Mammary microvascular endothelial cell (primary cell): ENCODE results near the genes SYT11, RXFP4 and SEMA4A.

- RAMPAGE, long total RNA, result no peak
Measured at GRCh38 chr1:155826788-155827728, 30.0 kb downstream of the GON4L start.

DNA sequence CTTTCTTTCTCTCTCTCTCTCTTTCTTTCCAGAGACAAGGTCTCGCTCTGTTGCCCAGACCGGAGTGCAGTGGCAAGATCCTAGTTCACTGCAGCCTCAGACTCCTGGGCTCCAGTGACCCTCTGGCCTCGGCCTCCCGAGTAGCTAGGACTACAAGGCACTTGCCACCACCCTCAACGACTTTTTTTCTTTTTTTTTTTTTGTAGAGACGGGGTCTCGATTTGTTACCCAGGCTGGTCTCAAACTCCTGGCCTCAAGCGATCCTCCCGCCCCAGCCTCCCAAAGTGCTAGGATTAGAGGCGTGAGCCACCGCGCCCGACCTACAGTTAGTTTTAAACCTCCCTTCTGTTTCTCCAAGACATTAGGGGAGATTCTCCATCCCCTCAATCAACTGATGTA lies 800 bp downstream of the GON4L start:
- RAMPAGE, long total RNA, result no peak

DNA sequence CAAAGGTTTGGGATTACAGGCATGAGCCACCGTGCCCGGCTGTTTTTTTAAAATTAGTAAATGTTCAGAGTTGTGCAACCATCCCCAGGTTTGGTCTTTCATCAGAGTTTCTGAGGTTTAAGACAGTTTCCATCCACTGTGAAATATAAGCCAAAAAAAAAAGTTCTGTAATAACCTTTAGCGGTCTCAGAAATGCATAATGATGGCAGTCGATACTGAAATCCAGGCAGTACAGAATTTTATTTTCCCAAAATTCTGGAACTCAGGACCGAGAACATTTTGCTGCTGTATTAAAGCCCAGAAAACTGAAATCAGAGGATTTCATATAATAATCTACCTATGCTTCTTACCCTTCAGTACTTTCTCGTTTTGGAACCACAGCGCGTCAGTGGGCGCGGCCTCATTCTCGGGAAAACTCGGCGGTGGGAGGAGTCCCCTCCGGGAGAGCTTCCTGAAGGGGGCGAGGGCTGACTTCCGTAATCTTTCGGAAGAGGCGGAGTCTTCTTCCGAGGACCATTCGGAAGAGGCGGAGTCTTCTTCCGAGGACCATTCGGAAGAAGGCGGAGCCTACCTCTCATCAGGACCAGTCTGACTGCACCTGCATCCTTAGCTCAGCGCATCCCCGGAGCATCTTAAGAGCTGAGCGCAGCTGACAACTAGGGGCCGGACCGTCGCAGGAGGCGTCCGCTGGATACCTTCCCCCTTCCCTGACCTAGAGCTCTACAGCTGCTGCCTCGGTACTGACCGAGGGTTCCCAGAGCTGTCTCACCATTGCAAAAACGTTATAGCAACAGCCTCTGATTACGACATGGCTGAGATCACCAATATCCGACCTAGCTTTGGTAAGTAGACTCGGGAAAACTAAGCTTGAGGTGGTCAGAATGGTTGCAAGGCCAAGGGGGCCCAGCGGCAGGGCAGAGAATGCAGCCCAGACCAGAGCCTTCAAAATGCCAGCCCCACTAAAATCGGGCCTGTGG lies at the start of gene SYT11:
Gene SYT11 (plus strand): TSS at position 614 of the 977 bp plus-strand sequence.
- RAMPAGE, long total RNA, result start-site peak on the plus strand centred at position 595 of the sequence, 49 bp wide, 812 and 329 reads in 2 replicates

DNA sequence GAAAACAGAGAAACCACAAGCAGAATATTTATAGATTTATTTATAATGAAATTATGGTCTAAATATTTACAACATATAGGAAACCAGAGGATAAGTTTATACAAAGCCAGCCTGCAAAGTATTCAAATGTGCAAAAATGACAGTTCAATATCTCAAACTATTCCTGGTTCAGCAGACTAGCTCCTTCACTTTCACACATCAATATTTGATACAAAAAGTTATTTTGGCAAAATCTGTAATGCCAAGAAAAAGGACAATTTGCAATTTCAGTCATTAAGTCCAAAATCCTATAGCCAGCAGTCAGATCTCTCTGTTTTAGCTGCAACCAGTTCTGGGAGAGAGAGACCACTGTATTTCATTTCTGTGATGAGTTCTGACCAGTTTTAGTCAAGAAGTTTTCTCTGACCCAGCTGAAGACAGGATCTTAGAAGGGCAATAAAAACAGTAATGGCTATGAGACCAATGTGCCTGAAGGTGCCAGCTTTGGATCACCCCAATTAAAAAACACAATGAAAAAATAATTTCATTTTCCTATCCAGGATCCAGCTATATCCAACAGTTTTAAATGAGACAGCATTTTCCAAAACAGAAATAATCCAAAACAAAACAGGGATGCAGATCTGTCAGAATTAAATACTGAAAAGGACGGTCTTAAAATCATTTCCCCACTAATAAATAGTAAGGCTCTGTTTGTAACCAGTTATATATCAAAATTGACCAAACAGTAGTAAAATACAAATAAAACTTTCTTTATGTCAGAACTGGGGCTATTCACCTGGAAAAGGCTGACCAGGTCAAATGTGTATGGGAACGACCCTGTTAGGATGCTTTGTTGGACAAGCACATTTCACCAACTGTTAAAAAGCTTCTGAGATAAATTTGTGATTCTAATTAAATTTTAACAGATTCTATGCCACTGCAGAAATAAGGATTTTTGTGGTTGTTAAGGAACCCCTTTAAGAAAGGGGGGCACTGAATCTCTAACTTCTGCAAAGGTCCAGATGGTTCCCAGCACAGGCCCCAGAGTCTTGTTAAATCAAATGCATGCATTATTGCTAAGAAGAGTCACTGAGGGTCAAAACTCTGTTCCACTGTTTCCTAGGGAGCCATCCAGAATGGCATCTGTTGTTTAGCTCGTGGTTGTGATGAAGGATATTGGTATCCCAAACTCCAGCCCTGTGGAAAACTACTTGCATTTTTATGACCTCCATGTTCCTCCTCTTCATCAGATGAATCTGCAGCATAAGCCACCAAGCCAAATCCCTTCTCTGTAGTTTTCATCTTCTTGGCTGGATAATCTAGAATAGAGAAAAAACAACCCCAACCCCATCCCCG lies 2.3 kb upstream of the RIT1 start:
- RAMPAGE, long total RNA, result no peak

GRCh38 chr1:155941076-155941933 lies at the start of gene RXFP4:
RXFP4 (plus strand) TSS chr1:155941638.
- RAMPAGE, long total RNA, result no peak

DNA sequence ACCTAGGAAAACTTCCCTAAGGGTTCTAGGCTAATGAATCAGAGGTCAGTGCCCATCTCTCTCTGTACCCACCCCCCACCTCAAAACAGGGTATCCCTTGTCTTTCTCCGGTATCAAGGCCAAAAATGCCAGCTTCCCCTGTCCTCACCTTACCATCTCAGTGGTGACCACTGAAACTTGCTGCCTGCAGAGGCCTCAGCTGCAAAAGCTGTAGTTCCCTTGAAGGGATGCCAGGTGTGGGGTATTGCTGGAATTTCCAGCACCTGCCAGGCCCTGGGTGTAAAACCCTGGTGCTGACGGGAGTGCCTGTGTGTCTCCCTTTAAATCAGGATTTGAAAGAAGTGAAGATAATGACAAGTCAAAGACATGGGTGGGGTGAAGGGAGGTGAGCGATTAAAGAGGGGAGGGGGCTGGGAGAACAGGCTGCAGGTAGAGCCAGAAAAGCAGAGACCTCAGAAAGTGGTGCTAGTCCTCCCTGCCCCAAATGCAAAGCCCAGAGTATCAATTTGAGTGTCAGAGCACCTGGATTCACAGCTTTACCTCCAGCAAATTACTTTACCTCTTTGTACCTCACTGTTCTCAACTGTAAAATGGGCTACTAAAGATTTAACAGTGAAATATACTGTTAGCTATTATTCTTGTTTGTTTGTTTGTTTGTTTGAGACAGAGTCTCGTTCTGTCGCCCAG lies 1.9 kb downstream of the RXFP4 start:
- RAMPAGE, long total RNA, result no peak

DNA sequence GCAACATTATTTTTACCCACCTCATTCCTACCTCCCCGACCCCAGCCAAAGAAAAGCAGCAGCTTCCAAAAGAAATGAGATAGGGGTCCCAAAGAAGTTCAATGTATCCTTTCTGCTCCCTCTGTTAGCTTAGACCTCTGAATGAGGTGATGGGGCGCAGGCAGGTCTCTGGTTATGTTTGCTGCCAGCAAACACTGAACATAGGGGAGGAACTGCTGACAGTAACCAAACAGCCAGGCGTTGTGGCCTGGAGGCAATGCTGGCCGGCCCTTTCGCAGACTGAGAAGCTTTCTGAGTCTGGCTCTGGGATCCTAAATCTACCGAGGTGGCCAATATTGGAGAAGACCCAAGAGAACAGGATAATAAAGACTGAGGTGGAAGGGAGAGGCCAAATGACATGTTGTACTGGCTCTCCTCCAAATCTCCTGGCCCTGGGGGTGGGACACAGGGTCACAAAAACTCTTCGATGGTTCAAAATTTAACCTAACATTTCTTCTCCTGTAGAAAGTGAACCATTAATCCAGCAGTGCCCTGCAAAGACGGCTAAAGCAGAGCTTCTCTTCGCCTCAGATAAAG lies 19.7 kb downstream of the SSR2 start:
- RAMPAGE, long total RNA, result no peak

GRCh38 chr1:156054482-156054706 lies 188 bp upstream of the LAMTOR2 start:
- RAMPAGE, long total RNA, result no peak

DNA sequence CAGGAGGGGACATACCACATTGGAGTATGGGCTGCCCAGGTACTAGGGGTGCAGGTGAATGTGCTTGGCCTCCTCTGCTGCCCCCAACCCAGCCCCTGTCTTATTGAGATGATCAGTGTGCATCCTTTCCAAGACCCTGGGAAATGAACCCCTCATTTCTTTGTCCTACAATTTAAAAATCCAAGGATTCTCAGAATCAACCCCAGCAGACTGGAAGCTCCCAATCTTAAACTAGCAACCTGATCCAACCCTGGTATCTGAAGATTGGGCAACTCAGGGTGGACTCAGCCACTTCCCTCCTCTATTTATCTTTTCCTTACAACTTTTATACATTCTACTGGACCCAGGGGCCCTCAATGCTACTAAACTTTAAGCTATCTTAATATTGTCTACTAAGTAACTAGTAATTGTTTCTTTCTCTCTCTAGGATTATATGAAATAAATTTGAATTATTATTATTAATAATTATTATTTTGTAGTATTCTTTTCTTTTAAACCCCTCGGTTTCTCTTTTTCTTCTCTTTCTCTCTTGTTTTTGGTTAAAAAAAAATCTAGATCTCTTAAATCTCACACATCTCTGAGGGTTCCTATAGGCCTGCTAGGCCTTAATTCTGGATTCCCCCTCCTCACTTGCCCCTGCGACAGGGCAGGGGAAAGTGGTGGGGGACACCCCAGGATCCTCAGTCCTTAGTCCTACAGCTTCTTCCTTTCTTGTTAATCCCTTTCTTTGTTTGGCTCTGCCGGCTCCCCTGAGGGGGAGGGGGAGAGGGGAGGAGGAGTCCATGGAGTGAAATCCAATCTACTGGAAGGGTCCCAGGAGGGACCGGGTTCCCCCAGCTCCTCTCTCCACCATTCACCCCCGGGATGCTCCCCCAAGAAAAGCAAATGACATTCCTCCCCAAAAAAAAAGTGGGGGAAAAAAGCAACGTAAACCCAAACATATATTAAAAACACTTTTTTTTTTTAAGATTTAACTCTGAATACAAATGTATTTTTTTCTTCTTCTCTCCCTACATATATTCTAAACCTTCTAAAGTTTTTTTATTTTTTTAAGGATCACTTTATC lies 8.7 kb downstream of the MEX3A start:
- RAMPAGE, long total RNA, result no peak

- RAMPAGE, long total RNA, result no peak
Measured at GRCh38 chr1:156097581-156098202, 15.4 kb upstream of the MEX3A start.

DNA sequence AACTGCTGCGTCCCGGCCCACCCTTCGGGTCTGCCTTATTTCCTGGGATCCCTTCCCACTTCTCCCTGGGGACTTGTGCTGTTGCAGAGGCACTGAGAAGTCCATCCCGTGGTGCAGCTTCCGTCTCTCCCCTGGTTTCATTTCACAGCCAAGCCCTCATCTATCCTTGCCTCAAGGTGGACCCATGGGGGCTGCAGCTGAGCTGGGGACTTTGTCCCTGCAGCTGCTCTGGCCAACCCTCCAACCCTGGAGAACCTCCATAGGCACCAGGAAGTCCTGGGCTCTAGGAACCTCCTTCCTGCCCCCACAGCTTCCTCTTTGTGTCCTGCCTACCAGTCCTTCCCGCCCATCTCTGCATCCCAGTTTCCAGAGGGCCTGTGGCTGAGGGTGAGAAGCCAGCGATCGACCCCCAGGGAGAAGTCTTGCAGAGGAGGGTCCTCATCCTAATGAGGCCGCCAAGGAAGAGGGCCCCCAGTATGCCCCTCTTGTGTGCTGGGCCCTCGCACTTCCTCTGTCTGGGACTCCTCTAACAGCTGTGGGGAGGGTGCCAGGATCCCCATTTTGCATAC lies 11.5 kb upstream of the LMNA start:
- RAMPAGE, long total RNA, result no peak

DNA sequence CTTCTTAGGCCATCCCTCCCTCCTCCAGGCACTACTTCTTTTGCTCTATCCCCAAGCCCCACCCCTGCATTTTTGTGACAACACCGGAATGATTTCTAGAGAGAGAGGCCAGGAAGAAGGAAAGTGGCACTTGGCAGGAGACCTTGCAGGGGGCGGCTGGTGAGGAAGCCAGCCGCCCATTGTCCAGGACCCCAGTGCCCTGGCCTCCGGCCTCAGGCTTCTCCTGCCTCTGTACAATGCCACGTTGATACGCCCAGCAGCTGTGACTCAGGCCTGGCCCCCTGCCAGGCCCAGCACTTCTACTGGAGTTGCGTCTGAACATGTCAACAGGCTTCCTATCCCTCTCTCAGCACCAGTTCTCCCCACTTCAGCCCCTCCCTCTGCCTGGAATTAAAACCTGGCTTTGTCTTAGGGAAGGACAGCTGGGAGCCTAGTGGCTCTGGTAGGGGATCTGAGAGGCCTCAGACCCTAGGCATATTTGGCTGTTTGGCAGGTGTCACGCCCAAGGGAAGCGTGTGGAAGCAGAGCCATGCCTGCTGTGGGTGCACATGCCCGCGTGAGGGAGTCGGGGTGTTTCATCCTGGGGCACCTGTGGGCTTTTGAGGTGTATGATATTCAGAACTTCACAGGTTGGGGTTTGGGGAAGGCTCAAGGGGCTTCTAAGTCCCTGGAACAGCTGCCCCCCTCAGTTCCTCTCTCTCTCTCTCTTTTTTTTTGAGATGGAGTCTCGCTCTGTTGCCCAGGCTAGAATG lies 9.3 kb downstream of the LMNA start:
- RAMPAGE, long total RNA, result no peak

DNA sequence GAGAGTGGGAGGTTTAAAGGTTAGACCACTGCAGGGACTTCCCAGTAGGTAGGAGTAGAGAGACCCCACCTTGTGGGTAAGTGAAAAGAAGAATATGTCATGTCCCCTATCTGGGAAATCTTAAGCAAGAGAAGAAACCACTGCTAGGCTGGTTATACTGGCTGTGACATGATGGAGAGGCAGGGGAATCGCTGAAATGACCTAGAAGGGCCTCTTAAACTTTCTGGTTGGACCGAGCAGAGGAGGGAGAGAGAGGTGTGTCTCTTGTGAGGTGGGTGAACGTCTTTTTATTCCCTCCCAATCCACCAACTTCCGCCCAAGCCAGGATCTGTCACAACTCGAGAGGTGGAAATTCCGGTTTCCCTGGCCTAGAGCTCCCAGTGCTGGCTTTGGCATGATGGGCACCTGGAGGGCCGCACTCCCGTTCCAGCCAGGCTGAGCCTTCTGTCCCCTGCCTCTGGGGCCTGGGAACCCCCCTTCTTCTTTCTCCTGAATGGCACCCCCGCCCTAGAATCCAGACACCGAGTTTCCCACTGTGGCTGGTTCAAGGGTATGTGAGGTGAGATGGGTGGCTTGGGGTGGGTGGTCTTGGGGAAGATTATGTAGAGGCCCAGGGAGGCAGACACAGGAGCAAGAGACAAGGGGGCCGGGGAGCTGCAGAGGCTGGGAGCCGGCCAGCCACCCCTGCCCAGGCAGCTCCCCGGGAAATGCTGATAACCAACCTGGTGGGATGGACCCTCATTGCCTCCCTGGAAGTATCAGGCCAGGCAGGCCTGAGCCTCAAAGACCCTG lies at the start of gene SEMA4A:
Gene SEMA4A (plus strand): TSS at position 380 of the 792 bp plus-strand sequence.
- RAMPAGE, long total RNA, result no peak

DNA sequence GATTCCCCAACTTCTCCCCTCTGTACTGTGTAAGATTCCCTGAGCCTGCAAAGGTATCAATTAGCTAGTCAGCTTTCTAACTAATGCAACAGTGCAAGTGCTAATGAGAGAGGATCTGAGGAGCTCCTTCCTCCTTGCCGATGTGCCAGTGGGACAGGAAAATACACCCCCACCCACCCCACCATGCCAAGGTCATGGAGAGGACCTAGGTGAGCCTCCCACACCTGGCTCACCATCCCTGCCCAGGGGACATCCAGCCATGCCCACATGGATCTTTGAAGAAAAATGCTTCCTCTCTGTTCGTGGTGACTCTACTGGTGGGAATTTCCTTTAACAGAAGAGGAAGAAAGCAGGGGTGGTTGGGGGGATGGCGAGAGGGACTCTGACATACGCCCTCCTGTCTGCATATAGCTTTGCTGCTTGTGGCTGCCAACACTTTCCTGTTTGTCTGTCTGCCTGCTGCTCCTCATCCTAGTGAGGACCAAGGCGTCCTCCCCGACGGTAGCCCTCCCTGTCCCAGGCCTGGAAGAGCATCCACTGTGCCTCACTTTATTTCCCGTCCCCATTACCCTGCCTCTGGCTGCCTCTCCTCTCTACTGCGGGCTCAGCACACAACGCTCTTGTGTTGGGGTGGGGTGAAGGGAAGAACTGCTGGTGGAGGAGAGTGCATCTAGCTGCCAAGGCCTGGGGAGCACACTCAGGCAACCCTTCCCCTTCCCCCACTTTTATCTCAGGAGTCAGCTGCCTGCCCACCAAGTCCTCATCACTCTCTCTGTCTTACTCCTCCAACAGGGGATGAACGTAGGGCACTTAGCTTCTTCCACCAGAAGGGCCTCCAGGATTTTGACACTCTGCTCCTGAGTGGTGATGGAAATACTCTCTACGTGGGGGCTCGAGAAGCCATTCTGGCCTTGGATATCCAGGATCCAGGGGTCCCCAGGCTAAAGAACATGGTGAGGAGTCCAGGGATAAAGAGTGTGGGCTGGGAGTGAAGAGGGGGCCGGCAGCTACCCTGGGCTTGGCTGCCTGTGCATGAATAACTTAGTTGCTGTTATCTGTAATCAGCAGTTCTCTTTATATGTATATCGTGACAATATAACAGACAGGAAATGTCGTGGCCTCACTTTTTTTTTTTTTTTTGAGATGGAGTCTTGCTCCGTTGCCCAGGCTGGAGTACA lies 2.6 kb downstream of the SEMA4A start:
- RAMPAGE, long total RNA, result no peak

DNA sequence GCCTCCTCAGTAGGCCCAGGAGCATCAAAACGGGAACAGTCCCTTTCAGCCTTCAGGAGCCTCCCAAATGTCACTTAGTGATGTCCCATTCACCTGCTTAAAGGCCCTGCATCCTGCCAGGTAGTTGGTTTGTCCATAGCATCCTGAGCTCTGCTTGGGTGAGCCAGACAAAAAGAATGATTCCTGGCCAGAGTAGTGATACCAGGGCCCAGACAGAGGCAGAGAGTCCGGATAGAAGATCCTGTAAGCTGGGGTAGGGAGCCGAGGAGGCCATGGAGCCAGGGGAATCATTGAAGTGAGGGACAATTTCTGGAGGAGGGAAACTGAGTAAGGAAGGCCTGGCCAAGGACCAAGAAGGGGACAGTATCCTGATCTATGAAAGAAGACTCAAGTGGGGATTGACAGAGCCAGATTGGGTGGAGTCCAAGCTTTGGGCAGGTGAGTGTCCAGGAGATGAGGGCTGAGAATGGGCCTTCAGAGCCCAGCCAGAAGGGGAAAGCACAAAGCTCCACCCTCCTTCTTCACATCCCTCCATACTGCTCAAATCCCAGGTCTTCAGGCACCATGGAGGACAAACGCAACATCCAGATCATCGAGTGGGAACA lies 5.5 kb downstream of the SLC25A44 start:
- RAMPAGE, long total RNA, result no peak

DNA sequence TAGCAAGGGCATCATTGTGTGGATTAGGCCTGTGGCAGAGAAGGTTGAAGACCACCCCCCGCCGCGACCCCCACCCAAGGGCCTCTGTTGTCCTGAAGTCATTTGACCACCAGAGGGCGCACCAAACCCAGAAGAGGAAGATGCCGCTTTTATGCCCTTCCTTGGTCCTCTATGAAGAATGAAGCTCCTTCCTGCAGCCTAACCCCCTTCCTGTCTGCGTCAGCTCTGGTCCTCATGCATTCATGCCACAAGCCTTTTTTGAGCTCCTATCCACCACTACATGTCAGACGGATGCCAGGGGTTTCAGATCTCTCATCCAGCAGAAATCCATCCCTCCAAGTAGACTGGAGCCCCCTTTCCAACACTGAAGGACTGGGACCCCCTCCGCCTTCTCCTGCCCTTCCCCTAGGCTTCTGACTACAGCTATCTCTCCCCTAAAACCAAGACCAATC lies 16.7 kb downstream of the RHBG start:
- RAMPAGE, long total RNA, result no peak

- RAMPAGE, long total RNA, result no peak
Measured at GRCh38 chr1:156473459-156474365, 26.9 kb downstream of the MEF2D start.

- RAMPAGE, long total RNA, result no peak
Measured at GRCh38 chr1:156475472-156476013, 25.0 kb downstream of the MEF2D start.

- RAMPAGE, long total RNA, result no peak
Measured at GRCh38 chr1:156481716-156482184, 18.8 kb downstream of the MEF2D start.

DNA sequence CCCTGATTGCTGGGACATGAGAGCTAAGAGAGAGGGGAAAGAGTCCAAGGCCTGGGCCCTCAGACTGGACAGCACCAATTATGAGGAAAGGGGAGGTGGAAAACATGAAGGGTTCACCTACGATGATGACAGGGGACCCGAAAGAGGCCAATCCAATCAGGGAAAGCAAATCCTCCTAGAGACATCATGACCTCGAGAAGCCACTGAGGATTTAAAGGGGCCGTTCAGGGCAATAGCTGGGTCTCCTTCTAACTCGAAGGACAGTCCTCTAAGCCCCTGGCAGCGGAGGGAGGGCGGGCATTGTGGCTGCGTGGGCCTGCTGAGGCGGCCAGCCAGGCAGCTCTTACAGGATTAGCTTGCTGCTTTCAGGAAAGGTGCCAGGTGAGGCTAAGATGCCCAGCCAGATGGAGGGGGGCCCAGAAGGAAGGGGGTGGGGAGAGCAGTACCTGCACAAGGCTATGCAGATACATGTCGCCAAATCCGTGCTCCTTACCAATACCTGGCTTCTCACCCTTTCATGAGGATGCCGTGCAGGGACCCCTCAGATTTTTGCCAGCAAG lies 7.3 kb downstream of the MEF2D start:
- RAMPAGE, long total RNA, result no peak